Subcutaneous adipose tissue (tissue), 3 donors: ENCODE measurements around a stretch of chr3.

- PRO-cap = no peak
- RAMPAGE, long total RNA, 3 experiments = no peak in any of the 3 experiments
Observed at GRCh38 chr3:188365941-188366376, 212.0 kb downstream of the LPP start.

GRCh38 chr3:188438826-188439690 lies 285.1 kb downstream of the LPP start:
- PRO-cap = no peak
- RAMPAGE, long total RNA, 3 experiments = no peak in any of the 3 experiments

DNA sequence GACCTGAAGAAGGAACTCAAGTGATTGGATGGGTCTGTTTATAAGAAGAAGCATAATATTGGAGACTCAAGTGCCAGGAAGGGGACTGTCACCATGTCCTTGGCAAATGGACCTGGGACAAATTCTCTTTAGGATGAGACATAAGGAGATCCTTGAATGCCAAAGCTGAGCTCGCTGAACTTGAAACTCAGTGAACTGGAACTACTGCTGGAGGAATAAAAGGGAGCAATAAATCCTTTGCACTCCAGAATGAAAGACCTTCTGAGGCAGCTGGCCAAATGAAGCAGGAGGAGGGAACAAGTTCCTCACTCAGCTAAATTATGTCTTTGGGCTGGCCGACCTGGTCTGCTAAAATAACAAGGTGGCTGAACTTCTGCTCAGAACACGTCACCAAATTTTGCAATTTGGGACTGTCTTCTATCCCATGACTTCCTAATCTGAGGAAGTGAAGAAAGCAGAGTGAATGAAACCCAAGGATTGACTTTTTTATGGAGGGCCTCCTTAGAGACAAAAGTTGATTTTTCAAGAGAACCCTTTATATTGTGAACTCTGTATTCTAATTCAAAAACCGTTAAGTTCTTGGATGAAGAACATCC lies 314.7 kb downstream of the LPP start:
- PRO-cap = bidirectional peak, plus-strand start at position 452 of the sequence, minus-strand start at position 322 of the sequence
- RAMPAGE, long total RNA, 3 experiments = no peak in any of the 3 experiments

GRCh38 chr3:188469185-188469787 lies 315.3 kb downstream of the LPP start:
- PRO-cap = no peak
- RAMPAGE, long total RNA, 3 experiments = no peak in any of the 3 experiments

GRCh38 chr3:188518764-188519290 lies 364.9 kb downstream of the LPP start:
- PRO-cap = no peak
- RAMPAGE, long total RNA, 3 experiments = no peak in any of the 3 experiments

DNA sequence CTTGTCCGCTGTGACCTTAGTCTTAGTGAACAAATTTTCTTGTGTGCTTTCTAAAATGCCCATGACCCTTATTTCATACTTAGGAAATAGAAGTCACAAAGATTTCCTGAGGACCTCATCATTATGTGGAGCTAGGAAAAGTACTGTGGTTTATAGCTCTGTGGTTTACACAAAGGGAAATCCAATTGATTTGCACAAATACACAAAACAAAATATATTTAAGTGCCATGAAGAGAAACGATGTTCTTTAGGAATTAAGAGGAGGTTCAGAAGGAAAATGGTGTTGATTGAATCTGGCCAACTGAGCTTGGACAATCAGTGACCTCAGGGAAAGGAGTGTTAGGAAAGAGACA lies 500.0 kb downstream of the LPP start:
- PRO-cap = no peak
- RAMPAGE, long total RNA, 3 experiments = no peak in any of the 3 experiments

DNA sequence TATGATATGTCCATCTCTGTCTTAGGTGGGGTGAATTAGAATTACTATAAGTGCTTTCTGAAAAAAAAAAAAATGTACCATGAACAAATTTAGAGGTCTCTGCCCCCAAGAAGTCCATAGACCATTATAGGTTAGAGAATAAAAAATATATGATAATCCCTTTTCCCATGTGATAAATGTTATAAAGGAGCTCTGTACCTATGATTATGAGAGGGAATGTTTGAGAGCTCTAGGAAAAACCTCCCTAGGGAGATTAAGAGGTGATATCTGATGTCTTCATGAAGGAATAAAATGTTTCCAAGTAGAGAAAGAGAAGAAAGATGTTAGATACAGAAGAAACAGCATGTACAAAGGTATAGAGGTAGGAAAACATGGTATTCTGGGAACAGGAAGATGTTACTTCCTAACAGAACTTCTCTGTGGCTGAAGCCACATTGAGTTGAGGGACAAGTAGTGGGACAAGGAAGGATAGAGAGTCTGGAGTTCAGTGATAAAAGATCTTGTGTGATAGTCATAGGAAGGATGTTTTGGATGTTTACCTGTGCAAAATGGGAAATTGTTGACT lies 442.9 kb upstream of the TPRG1 start:
- PRO-cap = no peak
- RAMPAGE, long total RNA, 3 experiments = no peak in any of the 3 experiments

DNA sequence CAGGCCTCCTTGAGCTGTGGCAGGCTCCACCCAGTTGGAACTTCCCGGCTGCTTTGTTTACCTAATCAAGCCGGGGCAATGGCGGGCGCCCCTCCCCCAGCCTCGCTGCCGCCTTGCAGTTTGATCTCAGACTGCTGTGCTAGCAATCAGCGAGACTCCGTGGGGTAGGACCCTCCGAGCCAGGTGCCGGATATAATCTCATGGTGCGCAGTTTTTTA lies 149.1 kb upstream of the TPRG1 start:
- PRO-cap = no peak
- RAMPAGE, long total RNA, 3 experiments = no peak in any of the 3 experiments

DNA sequence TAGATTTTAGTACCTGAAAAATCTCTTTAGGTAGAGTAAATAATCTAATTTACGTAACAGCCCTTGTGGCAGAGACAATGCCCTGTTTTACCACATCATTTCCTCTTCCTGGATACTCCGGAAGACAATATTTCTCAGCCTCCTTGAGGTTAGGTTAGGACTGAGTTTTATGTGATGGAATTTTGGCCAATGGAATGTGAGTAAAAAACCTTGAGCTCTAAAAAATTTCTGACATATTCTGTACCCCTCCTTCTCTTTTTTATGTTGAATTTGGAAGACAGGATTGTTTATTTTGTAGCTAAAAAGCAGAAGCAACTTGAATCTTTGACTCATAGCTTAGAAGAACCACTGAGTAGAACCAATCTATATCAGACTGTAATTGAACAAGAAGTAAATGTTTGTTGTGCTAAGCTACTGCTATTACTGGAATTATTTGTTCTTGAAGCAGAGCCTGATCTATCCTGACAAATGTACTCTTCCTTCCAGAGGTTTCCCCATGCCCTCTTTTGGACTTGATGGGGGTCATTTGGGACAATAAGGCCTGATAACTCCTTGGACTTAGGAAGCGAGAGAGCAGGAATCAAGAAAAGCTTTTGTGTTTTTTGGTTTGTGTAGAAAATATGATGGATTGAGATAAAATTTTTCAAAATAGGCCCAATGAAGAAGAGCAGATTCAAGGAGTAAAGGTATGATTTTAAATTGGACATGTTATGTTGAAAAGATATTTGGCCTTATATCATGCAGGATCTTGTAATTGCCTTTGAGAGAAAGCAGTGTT lies 50.4 kb upstream of the TPRG1 start:
- PRO-cap = no peak
- RAMPAGE, long total RNA, 3 experiments = start-site peak on the plus strand in 1 of 3 experiments, centred at position 313 of the sequence, 17 reads per replicate

DNA sequence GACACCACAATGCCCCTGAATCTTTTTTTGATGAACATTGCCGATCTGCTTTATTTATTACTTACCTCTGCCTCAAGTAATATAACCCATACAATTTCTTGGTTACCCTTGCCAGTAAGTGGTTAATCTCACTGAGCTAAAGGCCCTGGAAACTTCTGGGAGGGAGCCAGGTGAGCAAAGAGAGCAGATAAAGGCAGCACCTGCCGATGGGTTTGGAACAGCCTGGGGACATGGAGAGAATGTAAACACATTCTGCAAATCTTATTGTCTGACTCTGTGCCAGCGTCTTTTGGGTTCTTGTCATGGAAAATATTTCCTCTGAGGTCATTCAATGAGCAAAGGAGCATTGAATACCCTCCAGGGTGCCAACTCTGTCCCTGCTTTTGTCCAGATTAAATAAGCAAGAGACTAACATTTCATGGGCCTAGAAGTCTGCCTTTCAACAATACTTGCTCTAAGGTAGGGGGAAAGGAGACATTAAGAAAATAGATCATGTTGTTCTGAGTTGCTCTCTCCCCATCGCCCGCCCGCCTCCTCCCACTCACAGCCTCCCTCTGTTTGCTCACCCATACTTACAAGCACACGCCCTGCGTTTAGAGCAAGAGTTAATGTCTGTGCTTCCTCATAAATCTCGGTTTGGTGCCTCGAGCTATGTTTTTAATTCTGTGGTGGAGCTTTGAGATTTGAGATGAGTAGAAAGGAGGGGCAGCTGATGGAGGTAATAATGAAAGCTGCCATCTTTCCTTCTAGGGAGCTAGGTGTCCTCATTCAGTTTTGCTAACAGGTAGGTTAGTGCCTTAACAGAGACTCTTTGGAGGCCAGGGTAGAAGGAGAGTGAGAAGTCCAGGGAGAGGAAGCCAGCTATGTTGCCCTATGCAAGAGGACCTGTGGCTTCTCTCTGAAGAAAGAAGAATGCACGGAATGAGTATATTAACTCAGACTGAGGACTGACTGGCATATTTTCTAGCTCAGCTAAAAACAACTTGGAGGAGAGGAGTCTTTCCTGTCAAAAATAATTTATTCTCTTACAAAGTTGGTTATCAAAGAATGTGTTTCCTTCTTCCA lies 132.9 kb downstream of the TPRG1 start:
- PRO-cap = no peak
- RAMPAGE, long total RNA, 3 experiments = no peak in any of the 3 experiments

DNA sequence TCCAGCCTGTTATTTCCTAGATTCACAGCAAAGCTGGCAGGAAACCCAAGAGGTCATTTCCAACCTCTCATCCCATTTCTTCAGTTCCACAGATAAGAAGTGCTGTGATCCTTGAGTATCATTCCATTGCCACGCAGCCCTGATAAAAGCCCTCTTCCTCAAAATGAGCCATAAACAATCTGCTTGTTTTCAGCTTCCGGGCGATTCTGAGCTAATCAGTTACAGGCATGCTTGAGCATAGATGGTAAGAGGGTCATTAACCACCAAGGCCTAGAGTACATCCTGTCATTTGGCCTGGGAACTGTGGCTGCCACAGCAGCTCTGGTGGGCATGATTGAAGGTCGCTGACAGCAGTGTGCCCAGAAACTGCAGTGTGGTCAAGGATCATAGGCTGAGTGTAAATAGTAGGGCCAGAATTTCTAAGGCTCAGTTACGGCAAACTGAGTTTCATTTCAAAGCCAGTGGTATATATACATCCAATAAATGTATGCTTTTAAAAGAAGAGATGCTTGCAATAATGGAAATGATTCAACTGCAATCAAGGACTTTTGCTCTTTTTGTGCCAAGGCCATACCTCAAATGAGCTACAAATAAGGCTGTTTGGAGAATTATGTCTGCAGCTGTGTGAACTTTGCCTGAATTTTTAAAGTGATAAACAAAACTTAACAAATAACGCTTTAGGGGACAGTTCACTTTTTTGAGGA lies 47.3 kb downstream of the P3H2 start:
- PRO-cap = no peak
- RAMPAGE, long total RNA, 3 experiments = no peak in any of the 3 experiments

DNA sequence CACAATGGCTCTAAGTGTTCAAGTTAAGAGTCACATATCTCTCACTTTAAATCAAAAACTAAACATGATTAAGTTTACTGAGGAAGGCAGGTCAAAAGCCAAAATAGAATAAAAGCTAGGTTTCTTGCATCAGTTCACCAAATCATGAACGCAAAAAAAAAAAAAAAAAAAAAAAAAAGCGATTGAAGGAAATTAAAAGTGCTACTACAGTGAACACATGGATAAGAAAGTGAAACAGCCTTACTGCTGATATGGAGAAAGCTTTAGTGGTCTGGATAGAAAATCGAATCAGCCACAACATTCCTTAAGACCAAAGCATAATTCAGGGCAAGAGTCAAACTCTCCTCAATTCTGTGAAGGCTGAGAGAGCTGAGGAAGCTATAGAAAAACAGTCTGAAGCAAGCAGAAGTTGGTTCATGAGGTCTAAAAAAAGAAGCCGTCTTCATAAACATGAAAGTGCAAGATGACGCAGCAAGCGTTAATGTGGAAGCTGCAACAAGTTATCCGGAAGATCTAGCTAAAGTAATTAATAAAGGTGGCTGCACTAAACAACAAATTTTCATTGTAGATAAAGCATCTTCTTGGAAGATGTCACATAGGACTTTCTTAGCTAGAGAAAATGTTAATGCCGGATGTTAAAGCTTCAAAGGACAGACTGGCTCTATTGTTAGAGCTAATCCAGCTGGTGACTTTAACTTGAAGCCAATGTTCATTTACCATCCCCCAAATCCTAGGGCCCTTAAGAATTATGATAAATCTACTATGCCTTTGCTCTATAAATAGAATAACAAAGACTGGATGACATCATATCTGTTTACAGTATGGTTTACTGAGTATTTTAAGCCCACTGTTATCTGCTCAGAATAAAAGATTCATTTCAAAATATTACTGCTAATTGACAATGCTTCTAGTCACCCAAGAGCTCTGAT lies 19.2 kb downstream of the P3H2 start:
- PRO-cap = no peak
- RAMPAGE, long total RNA, 3 experiments = no peak in any of the 3 experiments

GRCh38 chr3:190119373-190120040 lies 1.2 kb downstream of the P3H2 start:
- PRO-cap = no peak
- RAMPAGE, long total RNA, 3 experiments = no peak in any of the 3 experiments

GRCh38 chr3:190345873-190346300 lies 23.6 kb upstream of the CLDN1 start:
- PRO-cap = no peak
- RAMPAGE, long total RNA, 3 experiments = no peak in any of the 3 experiments

GRCh38 chr3:190514307-190514975 lies 556 bp downstream of the IL1RAP start:
- PRO-cap = no peak
- RAMPAGE, long total RNA, 3 experiments = no peak in any of the 3 experiments

GRCh38 chr3:190641470-190642037 lies 127.7 kb downstream of the IL1RAP start:
- PRO-cap = no peak
- RAMPAGE, long total RNA, 3 experiments = no peak in any of the 3 experiments

- PRO-cap = no peak
- RAMPAGE, long total RNA, 3 experiments = no peak in any of the 3 experiments
Observed at GRCh38 chr3:190860544-190860988, 1.9 kb downstream of the GMNC start.

- PRO-cap = no peak
- RAMPAGE, long total RNA, 3 experiments = no peak in any of the 3 experiments
Observed at GRCh38 chr3:191215655-191215948, 16.6 kb downstream of the OSTN start.

- PRO-cap = no peak
- RAMPAGE, long total RNA, 3 experiments = start-site peak on the minus strand in 1 of 3 experiments, at chr3:191316494-191316530 at its widest, 5 reads per replicate
Observed at GRCh38 chr3:191316334-191316678, 12.9 kb upstream of the CCDC50 start.

GRCh38 chr3:191356561-191357412 lies 26.5 kb upstream of the UTS2B start:
- PRO-cap = no peak
- RAMPAGE, long total RNA, 3 experiments = start-site peak on the plus strand in 1 of 3 experiments, at chr3:191357120-191357132 at its widest, 59 reads per replicate